Calu3 (cell line): ENCODE measurements around a stretch of chr1.

GRCh38 chr1:876162-876582, 47.6 kb upstream of the SAMD11 start:
- PRO-cap, result no peak

DNA sequence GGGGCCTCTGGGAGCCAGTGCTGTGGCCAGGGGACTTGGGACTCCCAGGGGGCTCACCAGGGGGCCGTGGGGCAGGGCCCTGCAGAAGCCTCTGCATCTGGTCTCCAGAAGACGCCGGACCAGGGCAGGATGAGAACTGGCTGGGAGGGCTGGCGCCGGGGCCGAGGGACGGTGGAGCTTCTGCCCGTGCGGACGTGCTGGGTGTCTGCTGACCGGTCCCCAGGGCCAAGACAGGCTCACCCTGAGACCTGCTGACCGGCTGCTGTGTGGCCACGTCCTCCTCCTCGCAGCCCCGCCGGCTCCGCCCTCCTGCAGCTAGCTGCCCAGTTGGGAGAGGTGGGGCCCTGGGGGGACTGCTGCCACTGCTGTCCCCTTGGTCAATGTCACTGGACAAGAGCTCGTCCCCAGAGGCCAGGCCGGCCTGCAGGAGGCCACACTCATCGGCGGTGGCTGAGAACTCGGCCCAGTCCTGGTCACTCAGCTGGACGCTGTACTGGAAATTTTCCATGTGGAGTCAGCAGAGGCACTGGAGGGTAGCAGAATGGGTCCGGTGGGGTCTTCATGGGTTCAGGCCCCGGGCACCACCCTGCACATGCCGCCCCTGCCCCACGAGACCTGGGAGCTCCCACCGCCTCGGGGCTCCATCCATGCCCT, 1.2 kb downstream of the PERM1 start:
- PRO-cap, result no peak

DNA sequence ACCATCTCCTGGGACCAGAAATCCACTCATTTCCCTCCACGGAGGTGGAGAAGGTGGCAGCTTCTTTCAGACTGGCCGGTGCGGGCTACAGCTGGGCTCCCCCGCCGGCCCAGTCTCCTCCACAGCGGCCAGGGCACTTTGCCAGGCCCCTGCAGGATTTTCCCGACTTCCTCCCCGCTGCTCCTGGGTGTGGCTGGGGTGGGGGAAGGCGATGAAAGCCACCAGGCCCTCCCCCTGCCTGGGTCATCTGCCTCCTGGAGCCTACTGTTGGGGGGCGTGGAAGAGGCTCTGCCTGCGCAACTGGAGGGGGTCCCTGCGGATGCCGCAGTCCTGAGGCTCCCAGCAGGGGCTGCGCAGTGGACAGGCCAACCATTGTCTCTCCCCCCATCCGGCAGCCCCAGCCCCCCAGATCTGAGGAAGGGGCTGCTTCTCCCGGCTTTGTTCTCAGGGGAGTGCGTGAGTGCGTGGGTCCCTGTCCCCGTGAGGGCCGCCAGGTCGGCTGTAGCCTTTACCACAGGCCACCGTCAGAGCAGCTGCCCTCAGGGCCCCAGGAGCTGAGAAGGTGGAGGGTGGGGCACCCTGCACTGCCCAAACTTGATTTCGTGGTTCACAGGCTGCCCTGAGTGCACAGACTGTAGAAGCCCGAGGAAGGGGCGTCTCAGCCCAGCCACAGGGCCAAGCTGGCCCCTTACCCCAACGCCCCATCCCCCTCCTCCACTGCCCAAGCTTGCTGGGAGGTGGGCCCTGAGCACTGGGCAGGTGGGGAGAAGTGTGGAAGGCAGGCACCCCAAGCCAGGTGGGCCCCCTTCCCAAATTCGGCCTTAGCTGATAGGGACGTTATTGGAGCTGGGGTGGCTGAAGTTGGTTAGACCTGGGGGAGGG, 1.4 kb downstream of the AGRN start:
- PRO-cap, result bidirectional peak, plus-strand start at position 280 of the sequence, minus-strand start at position 140 of the sequence; bidirectional peak, plus-strand start at position 597 of the sequence, minus-strand start at position 503 of the sequence; bidirectional peak, plus-strand start outside the sequence, minus-strand start at position 830 of the sequence

DNA sequence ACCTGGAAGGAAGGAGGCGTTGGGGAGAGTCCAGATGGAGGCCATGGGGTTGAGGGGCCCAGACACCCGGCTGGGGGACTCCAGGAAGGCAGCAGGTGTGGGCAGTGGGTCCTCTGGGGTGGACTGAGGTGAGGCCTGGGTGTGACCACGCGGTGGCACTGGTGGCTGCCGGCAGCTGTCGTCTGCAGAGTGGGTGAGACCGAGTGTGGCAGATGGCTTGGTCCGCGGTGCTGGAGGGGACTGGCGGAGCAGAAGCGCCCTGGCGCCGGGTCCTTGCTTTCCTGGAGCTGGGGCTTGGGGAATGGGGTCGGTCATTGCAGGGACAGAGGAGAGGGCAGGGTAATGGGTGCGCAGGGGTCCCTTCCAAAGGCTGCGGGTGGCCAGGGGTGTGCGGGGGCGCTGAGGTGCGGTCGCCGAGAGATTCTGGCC, 12.5 kb downstream of the AGRN start:
- PRO-cap, result no peak

DNA sequence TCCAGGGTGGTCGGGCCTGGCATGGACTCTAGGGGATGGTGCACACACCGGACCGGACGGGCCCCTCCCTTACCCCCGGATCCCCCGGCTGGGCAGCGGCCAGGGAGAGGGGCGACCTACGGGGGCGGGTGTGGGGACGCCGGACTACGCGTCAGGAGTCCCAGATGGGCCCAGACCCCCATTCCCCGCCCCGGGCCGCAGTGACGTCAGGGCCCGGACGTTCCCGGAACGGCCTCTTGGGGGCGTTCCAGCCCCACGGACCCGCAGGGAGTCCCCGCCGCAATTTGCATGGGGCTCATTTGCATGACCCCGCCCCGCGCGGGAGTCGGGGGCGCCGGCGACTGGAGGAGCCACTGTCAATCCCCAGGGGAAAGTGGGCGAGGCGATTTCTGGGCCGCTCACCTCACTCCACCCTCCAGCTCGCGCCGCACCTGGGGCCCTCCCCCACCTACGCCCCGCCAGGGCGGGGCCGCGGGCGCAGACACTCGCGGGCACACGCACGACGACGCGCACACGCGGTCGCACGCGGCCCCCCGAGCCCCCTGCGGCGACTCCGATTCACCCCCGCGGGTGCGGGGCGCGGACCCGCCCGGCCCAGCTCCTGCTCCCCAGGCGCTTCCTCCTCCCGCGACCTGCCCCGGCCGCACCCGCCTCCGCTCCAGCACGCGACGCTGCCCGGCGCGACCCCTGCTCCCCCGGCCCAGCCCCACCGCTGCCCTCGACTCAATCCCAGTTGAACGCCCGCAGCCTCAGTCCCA, 13.1 kb downstream of the AGRN start:
- PRO-cap, result no peak

- PRO-cap, result bidirectional peak, plus-strand start at chr1:1058530, minus-strand start at chr1:1058428
Observed at GRCh38 chr1:1058209-1058813, 15.8 kb downstream of the RNF223 start.

- PRO-cap, result bidirectional peak, plus-strand start at chr1:1064478, minus-strand start at chr1:1064227
Observed at GRCh38 chr1:1063739-1064722, 10.1 kb downstream of the RNF223 start.

- PRO-cap, result no peak
Observed at GRCh38 chr1:1125311-1125694, 9.4 kb upstream of the C1orf159 start.

GRCh38 chr1:1129358-1129826, 13.5 kb upstream of the C1orf159 start:
- PRO-cap, result no peak

DNA sequence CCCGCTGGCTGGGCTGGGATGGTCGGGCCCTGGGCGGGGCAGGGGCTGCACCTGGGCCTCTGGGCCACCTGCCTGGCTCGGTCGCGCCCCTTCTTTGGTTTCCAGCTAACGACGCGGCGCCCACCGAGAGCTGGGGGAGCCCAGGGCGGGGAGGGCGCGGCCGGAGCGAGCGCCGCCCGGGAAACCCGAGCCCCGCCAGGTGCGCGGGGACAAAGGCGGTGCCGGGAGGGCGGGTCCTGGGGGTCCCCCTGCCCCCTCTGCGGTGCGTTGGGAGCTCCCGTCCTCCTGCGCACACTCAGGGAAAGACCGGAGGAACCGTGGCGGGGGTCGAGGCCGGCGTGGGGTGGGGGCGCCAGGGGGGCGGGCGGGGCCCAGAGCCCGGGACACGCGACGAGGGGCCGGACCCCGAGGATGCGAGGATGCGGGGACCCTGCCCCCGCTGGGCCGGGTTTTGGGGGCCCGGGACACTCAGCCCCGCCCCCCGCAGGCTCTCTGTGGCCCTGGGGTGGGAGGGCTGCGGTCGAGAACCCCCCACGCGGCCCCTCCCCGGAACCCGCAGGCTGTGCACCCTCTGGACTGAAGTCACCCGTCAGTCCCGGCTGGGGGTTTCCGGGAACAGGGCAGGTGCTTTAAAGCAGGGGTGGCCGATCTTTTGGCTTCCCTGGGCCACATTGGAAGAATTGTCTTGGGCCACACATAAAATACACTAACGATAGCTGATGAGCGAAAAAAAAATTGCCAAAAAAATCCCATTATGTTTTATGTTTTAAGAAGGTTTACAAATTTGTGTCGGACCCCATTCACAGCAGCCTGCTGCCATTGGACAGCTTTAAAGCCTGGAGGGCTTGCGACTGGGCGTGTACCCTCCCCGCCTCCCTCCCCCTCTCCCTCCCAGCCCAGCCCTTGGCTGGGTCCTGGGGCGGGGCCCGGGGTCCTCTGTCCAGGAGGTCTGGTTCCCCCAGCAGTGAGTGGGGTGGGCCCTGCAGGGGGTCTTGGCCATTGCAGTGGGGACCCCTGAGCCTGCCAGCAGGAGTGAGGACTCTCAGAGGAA, 21.3 kb upstream of the C1orf159 start:
- PRO-cap, result bidirectional peak, plus-strand start at position 97 of the sequence, minus-strand start at position 96 of the sequence; bidirectional peak, plus-strand start at position 592 of the sequence, minus-strand start at position 601 of the sequence

DNA sequence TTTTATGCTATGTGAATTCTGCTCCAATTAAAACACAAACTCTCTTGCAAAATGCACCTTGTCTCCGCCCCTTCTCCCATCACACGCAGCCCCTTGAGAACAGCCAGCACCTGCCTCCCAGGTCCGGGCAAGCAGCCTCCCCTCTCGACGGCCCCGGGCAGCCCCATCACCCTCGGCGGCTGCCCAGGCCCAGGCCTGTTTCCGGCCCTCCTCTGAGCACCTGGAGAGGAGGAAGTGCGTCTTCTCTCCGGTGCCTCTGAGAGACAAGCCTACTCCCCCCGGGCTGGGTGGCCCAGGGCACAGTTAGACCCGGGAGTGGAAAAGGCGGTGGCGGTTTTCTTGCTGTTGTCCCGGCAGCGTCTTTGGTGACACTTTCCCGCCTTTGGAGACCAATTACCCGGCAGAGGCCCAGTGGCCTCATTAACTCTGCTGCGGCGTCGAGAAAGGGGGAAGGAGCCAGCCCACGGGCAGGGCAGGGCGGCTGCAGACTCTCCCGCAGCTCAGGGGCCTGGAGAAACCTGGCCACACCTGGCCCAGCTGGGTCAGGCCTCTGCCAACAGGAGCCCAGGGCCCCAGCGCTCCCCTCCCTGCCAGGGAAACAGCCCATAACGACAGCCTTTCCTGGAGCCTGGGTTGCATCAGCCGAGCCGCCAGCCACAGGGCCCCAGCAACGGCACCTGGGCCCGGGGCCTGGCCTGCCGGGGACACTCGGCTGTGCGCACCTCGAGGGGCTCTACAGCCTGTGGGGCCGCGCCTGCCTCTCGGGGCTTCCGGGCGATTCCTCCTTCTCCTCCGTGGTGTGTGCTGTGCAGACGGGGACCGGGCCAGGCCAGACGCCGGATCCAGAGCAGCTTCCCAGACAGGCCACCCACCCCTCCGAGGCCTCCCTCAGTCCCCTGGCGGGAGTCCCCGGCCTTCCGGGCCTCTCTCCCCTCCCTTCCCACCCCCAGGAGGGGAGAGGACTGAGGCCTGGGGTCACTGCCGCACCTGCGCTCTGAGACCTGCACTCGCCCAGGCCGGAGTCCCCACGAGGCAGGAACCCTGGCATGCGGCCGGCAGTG, 28.4 kb upstream of the C1orf159 start:
- PRO-cap, result no peak

- PRO-cap, result no peak
Observed at GRCh38 chr1:1166845-1167694, 6.6 kb upstream of the TTLL10 start.

DNA sequence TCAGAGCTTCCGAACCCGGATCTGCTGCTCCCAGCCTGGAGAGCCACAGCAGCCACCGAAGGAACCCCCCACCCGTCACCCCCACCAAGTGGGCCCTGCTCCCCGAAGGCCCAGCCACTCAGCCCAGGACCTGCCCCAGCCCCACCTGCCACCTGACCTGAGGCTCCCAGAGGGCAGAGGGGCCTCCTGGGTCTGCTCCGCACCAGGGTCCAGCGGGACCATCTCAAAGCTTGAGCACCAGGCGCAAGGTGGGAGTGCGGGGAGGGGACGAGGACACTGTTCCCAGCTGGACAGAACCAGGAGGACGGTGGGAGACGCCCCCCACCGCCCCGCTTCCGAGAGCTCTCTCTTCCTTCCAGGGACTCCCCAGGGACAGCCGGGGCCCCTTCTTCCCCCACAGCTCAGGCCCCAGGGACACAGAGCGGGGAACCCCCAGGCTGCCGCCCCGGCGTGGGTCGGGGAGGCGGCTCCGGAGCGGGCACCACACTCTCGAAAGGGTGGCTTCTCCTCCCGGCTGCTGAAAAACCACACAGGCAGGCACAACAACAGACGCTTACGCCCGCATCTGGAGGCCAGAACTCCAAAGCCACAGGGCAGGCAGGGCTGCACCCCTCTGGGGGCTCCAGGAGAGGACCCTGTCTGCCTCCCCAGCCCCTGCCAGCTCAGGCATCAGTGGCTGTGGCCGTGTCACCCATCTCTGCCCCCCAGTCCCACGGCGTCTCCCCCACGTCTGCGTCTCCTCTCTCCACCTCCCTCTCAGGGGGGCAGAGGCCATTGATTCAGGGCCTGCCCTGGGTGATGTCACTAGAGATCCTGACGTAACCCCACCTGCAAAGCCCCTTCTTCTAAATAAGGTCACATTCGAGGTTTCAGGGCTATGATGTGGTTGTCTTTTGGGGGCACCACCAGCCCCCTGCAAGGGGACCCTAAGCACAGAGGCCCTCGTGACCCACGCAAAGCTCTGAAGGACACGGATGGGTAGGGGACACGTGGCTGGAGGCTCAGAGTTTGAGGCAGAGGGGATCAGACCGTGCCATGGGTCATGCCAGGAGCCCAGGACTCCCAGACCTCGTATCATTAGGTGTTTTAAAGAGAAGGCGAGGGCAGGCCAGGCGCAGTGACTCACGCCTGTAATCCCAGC, 1.8 kb upstream of the TTLL10 start:
- PRO-cap, result no peak

- PRO-cap, result no peak
Observed at GRCh38 chr1:1270808-1271589, 2.7 kb downstream of the UBE2J2 start.

- PRO-cap, result no peak
Observed at GRCh38 chr1:1281356-1282396, 1.4 kb downstream of the SCNN1D start.

- PRO-cap, result no peak
Observed at GRCh38 chr1:1328843-1329516, 2.1 kb upstream of the TAS1R3 start.

- PRO-cap, result no peak
Observed at GRCh38 chr1:1332263-1333432, 1.6 kb downstream of the TAS1R3 start.

GRCh38 chr1:1333433-1333582, 2.2 kb downstream of the TAS1R3 start:
- PRO-cap, result no peak

- PRO-cap, result no peak
Observed at GRCh38 chr1:1337831-1338240, 6.8 kb downstream of the TAS1R3 start.

DNA sequence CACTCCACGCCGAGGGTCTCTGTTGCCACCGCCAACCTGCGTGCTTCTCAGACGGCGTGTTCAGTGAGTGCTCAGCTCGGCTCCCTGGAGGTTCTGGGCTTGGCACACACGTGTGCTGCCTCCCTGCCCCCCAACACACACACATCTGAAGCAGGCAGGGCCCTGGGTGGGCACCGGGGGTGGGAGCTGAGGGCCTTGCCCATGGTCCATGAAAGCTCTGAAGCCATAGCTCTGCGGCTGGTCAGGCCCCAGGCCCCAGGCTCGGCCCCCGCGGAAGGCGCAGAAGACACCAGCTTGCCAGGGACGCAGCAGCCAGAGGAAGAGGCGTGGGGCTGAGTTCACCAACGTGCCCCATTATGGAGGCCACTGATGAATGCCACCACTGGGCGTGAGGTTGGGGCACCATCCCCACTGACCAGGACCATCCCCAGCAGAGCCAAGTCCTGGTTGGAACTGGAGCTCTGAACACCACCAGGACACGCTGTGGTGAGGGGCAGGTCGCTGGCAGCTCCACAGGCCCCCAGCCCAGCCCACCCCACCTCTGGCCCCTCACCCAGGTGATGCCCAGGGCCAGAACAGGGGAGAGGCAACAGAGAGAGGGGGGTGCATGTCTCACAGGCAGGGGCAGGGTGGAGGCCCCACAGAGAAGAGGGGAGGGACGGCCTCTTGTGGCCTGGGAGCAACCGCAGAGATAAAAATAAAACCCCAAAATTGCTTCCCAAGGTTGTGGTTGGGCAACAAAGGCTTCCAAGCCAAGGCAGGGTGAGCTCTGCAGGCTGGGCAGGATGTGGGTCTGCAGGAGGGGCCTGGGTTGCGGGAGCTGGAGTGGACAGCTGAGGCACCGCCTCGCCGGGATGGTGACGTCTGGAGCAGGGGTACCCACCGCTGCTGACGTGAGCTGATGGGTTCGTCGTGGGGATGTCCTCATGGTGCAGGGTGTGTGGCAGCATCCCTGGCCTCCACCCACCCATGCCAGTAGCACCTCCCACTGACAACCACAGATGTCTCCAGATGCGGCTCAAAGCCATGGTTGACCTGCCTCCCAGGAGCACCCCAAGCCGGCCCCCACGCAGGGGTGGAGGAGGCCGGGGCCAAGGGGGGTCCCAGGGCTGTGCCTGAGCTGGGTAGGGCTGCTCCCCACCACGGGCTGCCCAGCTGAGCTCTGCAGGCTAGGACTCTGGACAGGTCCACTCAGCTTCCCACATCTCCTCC, 3.9 kb downstream of the AURKAIP1 start:
- PRO-cap, result no peak